Heart right ventricle (tissue), 2 donors: ENCODE results near the gene NDUFB6.

DNA sequence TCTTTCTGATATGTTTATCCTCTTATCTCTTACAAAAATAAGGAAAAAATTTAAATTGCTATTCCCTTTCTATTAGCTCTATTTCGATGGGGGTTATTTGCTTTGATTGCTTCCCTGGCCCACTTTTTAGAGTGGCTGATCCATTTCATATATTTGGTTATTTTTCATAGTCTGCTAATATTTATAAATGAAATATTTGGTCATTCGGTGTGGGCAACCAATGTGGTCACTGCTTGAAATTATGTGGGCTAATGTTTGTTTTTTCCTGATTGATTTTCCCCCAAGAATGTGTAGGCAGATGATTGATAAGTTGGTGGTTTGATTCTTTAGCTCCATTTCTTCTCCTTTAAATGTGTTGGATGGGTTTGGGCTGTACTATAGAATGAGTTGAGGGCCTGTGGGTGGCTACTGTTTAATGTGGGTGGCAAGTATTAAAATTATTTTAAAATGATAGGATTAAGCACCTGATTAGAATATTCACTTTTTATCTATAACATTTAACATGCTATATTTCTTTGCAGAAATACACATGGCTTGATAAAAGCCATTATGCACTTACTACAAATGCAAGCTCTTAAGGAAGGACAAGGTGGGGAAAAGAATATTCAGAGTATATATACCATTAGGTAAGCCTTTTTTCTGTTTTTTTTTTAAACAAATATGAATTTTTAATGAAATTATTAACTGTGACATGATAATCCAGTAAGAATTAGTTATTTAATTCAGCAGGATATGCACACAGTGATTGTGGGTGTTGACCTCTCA, 55.8 kb downstream of the FOCAD start:
- PRO-cap, 2 experiments: no peak in any of the 2 experiments

- PRO-cap, 2 experiments: no peak in any of the 2 experiments
Observed at GRCh38 chr9:20902172-20902927, 129.1 kb downstream of the HACD4 start.

DNA sequence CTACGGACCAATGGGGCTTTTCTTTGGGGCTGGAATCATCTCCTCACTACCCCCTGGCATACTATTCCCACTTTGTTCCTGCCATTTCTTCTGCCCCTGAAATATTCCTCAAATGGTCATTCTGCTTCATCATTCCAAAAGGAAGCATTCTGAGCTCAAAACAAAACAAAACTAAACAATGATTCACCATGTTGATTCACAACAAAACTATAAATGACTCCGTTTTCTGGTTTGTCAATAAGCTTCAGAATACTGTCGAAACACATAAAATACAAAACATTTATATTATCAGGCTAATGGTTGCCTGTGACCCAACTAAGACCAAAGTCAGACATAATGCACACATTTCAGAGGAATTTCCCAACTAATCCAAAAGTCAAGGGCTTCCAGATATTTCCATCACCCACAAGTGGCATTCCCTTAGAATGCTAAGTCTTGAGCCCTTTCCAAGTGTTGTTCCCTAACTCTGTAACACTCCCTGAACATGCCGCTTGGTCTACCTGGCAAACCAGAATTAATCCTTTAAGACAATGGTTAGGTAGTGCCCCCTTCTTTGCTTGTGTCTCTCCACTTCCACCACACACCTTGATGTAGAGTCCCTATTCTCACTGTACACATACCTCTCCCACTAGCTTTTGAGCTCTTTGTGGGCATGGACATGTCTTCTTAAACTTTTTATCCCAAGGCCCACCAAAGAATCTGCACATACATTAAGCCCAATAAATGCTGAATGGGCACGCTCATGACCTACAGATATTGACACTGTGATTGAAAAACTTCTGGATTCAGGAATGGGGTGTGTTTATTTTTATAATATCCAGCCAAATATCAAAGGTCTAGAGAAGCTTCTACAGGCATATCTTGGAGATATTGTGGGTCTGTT, 37.7 kb upstream of the IFNE start:
- PRO-cap, 2 experiments: no peak in any of the 2 experiments

GRCh38 chr9:21527989-21528444, 45.9 kb upstream of the IFNE start:
- PRO-cap, 2 experiments: no peak in any of the 2 experiments

GRCh38 chr9:21576068-21576979, 94.2 kb upstream of the IFNE start:
- PRO-cap, 2 experiments: no peak in any of the 2 experiments

- PRO-cap, 2 experiments: no peak in any of the 2 experiments
Observed at GRCh38 chr9:21995619-21995964, 13.5 kb downstream of the CDKN2B start.

DNA sequence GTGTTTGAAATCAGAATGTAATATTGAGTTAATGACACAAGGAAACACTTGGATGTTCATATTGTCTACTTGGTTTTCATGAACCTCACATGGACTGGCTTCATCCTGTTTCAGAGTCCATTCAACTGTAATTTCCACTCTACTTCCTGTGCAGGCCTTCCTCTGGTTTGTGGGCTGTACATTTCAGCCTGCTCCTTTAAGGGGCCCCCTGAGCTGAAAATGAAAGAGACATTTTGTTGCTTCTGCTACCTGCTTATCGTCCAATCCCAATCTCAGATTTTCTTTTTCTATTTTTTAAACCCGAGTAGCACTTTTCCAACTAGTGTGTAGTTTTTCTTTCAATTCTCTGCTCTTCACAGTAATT, 41.9 kb upstream of the CDKN2B start:
- PRO-cap, 2 experiments: no peak in any of the 2 experiments

GRCh38 chr9:22079891-22080441, 70.9 kb upstream of the CDKN2B start:
- PRO-cap, 2 experiments: no peak in any of the 2 experiments

DNA sequence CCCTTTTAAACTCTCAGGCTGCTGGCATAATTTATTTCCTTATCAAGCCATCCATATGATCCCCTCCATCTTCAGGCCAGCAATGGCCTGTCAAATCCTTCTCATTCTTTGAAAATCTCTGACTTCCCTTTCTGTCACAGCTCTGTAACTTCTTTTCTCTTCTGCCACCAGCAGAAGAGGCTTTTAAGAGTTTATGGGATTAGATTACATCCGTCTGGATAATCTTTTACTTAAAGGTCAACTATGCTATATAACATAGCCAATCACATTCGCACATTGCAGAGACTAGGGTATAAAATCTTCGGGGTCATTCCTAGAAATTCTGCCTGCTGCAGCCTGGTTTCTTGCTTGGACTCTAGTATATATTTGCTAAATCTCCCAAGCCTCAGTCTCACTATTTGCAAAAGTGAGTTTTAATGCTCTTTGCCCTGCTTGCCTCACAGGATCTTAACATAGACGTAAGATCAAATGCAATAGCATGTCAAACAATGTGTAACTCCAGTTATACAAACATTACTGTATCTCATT, 104.2 kb upstream of the CDKN2B start:
- PRO-cap, 2 experiments: no peak in any of the 2 experiments

GRCh38 chr9:23598996-23599326, 227.1 kb downstream of the ELAVL2 start:
- PRO-cap, 2 experiments: no peak in any of the 2 experiments

DNA sequence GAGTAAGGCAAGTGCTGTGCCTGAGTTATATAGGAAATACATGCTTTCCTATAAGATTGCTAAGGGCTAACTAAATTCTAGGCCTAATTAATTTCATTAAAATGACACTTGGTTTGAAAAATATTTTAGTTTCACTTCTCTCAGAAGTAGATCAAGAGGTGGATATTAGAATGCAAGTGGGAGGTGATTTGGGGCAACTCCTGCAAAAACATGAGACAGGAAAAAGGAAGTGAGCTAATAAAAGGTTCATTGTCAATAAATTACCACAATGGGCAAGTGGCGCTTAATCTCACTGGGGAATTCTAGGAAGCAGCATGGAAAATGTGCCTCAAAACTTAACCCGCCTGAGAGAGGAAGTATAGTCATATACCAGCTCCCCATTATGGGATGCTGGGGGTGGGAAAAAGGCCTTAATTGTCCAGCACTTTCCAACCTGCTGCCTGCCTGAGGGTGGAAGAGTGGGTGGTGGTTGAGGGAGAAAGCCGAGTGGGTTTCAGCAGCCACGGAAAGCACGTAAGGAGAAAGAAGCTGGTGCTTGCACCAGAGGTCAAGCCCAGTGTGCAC, 204.1 kb downstream of the ELAVL2 start:
- PRO-cap, 2 experiments: peak in 1 of 2 experiments; most common plus-strand start position 453 of the sequence (in 1)

DNA sequence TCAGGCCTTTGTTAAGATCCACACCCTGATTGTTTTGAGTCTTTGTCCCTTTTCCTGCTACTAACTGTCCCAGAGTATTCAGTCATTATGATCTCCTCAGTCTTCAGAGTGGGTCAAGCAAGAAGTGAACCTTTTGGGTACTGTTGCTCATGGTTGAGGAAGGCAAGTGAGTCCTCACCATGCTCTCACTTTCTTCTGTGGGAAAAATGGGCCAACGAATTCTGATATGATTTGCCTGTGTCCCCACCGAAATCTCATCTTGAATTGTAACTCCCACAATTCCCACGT, 343.7 kb downstream of the IZUMO3 start:
- PRO-cap, 2 experiments: no peak in any of the 2 experiments

- PRO-cap, 2 experiments: peak in 2 of 2 experiments; most common plus-strand start chr9:27528422 (in 2); most common minus-strand start chr9:27528450 (in 2)
Observed at GRCh38 chr9:27527734-27528618, 1.6 kb downstream of the MOB3B start.

DNA sequence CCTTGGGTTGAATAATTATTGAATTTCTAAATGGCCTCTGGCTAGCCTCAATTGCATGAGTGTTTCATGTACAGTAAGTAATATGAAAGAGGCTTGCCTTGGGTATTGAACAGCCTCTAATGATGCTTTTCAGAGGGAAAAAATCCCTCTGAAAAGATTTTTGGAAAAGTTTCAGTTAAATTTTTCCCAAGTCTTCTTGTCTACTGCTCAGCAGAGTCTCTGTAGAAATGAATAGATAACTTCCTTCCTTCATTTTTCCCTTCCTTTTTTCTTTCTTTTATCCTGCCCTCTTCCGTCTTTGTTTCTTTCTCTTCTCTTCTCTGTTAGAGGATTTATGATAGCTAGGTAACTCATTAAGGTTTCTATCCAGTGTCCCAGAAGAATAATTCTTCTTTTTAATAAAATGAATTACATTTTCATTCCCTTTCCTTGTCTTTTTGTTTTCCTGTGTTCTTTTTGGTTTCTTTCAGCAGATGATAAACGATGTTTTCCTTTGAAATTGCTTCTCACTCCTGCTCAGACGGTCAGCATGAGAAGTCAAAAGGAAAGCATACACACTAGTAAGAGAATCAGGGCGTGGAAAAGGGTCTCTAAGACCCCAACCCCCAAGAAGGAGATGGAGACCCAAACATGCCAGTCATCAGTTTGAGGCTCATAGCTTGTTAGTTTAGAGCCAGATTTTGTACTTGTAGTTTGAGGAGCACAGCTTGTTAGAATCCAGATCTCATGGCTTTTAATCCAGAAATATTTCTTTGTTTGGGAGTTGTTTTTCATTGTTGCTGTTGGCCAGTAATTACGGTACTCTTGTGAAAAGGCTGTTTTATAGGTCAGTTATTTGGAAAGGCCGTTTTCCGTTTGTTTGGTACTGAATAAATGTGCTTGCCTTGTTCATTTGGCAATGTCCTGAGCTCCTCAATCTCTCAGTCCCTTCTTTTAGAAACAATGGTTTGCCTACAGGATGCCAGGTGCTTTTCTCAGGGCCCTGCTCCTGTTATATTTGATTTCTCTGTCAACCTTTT, 4.2 kb upstream of the MOB3B start:
- PRO-cap, 2 experiments: no peak in any of the 2 experiments

- PRO-cap, 2 experiments: no peak in any of the 2 experiments
Observed at GRCh38 chr9:27539505-27540394, 10.1 kb upstream of the MOB3B start.

GRCh38 chr9:27701527-27702163, 128.4 kb upstream of the C9orf72 start:
- PRO-cap, 2 experiments: no peak in any of the 2 experiments

- PRO-cap, 2 experiments: no peak in any of the 2 experiments
Observed at GRCh38 chr9:29211376-29211996, 1.9 kb downstream of the LINGO2 start.

DNA sequence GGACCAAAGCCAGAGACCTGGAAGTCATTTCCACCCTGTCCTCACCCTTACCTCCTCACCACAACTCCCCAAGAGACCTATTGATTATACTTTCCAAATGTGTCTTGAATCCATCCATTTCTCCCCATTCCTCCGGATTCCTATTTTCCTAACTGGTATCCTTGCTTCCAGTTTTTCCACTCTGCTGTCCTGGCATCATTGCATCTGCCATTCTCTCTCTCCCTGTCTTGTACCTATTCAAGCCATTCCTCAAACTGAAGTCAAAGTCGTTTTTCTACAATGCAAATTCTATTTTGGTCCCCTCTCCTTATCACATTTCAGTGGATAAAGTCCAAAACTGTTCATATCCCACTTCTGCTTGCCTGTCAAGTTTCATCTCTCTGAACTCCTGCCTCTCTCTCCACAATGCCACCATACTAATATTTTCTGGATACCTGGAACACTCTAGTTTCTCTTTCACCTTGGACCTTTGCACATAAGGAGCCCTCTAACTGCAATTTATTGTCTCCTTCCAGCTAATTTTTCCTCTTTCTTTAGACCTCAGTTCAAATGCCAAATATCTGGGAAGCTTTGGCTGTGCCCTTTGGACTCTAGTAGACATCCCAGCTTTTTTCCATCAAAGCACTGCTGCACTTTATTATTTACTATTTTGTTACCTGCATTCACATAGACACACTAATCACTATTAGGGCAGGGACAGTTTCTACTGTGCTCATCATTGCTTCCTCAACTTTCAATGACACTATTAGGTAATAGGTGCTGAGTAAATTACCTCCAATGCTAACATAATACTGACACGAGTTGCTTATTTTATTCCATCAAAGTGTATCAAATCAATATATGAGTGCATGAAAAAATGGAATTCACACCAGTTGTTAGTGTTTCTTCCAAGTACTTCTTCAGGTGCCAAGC, 2.2 kb downstream of the RIGI start:
- PRO-cap, 2 experiments: no peak in any of the 2 experiments

DNA sequence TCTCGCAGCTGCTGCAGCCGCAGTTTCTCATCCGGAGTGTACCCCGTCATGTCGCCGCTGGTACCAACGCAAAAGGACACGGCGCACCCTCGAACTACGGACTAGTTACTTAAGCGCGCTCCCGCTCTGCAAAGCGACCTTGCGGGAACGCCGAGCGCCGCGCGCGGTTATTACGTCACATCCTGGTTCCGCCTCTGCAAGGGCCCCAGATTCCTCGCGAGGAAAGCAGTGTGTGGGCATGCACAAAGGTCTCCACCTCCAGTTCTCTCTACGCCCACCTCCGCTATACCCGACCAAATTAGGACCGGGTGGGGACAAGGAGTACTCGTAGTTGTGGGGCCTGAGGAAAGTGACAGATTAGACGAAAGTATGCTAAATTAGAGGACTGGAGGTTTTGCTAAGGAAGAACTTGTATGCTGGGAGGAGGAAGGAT, at the start of gene NDUFB6:
NDUFB6 (minus strand) TSS at position 149 of the 433 bp plus-strand sequence.
- PRO-cap, 2 experiments: peak in 2 of 2 experiments; most common plus-strand start position 208 of the sequence (in 2); most common minus-strand start position 107 of the sequence (in 1)

- PRO-cap, 2 experiments: no peak in any of the 2 experiments
Observed at GRCh38 chr9:33004013-33004556, 2.7 kb upstream of the APTX start.